ENCODE measurements around a stretch of chr12.

DNA sequence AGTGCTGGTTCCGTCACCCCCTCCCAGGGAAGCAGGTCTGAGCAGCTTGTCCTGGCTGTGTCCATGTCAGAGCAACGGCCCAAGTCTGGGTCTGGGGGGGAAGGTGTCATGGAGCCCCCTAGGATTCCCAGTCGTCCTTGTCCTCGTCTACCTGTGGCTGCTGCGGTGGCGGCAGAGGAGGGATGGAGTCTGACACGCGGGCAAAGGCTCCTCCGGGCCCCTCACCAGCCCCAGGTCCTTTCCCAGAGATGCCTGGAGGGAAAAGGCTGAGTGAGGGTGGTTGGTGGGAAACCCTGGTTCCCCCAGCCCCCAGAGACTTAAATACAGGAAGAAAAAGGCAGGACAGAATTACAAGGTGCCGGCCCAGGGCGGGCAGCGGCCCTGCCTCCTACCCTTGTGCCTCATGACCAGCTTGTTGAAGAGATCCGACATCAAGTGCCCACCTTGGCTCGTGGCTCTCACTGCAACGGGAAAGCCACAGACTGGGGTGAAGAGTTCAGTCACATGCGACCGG, 51.8 kb upstream of the IQSEC3 start:
- PRO-cap: no peak

DNA sequence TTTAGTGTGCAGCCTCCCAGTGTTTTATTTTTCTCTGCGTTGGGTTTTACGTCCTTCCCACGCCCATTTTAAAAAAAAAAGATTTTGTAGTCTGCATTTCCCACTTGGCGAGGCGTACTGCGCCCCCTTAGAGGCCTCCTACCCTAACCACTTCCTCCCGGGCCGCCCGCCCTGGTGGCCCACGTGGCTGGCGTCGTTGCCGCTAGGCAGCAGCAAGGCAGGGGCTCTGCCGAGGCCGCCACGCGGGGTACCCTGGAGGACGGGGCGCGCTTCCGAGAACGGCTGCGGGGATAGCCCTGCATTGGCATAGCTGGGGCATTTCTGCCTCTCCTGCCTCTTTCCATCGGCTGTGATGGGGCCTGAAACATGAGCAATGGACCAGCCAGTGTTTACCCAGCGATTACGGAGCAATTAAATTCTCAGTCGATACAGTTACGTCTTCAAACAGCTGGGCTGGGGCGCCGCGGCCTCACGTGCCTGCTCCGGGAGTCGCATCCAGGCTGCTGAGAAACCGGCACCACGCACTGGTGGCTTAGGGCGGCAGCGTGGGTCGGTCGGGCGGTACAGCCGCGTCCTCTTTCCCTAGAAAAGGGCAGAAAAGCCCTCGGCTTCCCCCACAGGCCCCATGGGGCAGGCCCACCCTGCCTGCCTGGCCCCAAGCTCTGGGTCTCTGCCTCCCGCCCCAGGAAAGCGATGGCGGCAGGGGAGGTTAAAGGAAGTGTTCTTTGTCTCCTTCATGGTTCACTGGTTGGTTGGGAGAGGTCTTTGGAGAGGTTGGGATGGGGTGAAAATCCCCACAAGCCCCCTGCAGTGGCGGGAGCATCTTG, 38.1 kb downstream of the IQSEC3 start:
- PRO-cap: no peak

GRCh38 chr12:202238-203083, 11.5 kb downstream of the SLC6A12 start:
- PRO-cap: no peak

- PRO-cap: no peak
Observed at GRCh38 chr12:373564-374318, 15.4 kb downstream of the KDM5A start.

DNA sequence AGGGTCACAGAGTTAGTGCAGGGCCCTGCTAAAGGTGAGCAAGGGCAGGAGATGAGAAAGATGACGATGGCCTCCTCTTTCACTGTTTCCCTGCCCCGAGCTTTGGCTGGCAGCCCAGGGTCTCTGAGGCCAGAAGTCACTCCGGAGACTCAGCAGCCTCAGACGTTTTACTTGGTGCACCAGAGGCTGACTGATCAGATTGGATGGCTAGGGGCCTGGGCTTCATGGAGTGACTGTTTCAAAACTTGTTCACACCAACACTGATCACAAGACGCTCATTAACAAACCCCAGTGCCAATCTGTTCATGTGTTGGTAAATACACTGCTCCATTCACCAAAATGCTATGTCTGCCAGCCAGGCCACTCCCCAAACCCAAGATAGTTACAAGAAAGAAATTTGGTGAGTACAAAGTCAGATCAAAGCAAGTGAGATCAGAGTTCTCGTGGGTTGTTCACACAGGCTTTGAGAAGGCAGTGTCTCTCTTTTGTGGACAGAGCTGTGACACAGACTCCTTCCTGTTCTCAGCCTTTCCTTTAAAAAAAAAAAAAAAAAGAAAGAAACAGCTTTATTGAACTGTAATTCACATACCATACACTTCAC, 79.4 kb downstream of the B4GALNT3 start:
- PRO-cap: no peak

- PRO-cap: no peak
Observed at GRCh38 chr12:541844-542075, 82.0 kb downstream of the B4GALNT3 start.

DNA sequence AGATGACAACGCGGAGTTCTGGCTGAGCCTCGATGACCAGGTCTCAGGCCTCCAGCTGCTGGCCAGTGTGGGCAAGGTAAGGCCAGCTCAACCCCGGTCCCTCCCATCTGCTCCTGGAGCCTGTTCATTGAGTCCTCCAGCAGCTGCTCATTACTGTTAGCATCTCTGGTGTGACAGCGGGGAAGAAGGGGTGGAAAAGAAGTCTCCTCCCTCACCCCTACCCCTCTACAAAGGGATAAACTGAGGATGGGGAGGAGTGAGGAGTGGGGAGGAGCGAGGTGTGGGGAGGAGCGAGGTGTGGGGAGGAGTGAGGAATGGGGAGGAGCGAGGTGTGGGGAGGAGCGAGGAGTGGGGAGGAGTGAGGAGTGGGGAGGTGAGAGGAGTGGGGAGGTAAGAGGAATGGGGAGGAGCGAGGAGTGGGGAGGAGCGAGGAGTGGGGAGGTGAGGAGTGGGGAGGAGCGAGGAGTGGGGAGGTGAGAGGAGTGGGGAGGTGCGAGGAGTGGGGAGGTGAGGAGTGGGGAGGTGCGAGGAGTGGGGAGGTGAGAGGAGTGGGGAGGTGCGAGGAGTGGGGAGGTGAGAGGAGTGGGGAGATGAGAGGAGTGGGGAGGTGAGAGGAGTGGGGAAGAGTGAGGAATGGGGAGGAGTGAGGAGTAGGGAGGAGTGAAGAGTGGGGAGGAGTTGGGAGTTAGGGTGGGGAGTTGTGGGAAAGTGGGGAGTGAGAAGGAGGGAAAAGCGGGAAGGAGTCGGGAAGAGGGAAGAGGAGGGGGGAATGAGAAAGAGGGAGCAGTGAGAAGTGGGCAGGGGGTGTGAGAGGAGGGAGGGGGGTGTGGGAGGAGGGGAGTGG, 85.9 kb downstream of the B4GALNT3 start:
- PRO-cap: no peak

DNA sequence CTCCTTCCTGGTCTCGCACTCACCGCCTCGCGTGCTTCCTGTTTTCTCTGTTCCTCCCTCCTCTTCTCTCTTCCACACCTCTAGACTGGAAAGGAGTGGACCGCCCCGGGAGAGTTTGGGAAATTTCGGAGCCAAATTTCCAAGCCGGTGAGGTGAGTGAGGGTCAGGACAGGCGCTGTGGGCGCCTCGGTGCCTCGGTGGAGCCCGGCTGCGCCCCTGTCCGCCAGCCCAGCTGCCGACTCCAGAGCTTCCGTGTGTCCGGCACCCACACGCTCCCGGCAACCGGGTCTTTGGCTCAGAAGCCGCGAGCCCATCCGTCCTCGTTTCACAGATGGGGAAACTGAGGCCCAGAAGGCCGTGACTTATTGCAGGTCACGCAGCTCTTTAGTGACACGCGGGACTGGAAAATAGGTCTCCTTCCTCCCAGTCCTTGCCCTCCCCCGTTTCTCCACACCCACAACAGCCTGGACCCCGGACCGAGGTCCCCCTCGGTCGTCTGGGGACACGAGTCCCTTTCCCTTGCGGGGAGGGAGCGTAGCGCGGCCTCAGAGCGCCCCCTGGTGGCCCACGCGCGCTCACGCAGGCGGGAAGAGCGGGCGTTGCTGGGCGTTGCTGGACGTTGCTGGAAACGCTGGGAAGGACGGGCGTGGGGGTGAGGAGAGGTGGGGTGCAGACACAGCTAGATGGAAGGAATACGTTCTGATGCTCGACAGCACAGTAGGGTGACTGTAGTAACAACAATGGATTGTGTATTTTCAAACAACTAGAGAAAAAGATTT, 87.0 kb downstream of the B4GALNT3 start:
- PRO-cap: no peak

DNA sequence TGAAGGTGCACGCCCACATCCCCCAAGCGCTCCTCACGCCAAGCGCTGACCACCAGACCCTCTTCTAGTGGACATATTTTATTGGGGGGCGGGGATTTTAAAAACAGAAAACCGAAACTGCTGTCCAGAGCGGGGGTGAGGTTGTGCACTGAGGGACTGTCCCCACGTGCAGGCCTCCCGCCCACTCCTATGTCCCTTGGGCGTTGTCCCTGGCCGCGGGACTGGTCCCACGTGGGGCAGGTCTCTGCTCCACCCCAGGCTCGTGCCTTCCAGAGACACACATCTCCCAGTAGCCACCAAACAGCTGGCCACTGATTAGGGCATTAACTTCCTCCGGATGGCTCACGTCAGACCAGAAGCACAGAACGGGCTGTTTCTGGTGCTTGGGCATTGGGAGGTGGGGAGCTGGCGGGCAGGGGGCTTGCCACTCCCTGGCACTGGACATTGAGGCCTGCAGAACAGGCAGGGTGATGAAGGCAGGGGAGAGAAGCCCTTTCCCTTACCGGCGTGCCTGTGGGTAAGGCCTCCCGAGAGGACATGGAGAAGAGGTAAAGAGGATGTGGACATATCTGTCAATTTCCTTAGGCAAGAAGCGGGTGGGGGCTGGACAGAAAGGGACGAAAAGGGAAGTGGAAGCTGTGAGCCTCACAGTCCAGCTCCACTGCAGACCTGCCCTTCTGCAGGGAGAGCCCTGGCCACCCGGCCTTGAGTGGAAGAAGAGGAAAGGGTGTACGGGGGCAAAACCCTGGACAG, 101.3 kb downstream of the NINJ2 start:
- PRO-cap: no peak

DNA sequence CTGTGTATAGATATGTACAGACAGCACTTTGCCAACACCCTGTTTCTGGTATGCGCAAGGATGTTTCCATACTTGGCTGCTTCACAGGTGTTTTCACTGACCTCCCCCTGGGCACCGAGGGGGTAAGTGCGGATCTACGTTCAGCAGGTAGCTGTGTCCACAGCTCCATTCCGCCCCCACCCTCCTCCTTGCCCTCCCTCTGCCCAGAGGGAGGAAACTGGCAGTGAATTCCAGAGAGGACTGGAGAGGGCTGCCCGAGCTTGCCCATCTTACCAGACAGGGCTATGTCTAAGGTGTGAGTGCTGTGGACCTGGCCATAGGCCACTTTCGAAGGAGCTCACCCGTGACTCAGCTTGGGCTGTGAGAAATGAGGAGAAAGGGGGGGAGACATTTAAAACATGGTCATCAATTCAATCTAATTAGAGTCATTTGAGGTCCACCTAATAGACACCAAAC, 65.1 kb downstream of the NINJ2 start:
- PRO-cap: no peak

DNA sequence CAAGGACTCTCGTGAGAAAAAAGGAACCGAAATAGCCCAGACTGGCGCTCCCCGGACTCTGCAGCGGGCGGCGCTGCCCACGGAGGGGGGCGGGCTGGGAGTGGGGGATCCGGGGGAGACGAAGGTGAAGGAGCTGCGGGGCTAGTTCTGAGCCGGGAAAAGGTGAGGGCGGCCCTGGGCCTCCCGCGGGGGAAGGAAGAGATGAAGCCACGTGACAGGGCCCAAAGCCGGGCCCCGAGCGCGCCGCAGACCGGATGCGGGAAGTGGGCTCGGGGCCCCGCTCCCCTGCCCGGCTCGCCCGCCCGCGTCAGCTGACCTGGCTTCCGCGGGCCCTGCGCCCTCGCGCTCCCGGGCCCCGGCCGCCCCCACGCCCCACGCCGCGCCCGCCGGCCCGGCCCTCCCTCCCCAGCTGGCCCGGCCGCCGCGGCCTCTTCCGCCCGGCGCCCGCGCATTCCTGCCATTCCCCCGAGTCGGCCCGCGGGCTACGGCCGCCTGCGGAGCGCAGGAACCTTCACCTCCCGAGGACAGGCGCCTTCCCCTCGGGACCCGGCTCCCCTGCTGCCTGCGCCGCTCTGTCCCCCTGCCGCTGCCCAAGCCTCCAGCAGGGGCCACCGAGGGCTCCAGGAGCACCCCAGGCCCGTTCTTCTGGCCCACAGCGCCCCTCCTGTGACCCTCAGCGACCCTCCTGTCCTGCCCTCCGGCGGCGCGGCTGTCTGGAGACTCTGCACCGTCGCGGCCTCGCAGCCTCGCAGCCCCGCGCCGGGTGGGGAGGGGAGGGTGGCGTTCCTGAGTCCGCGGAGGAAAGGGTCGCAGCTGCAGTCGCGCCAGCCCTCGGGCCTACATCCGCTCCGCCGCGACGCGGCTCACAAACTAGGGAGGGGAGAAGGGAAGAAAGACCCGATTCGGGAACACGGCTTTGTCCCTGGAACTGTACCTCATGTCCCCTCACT, 20.4 kb downstream of the NINJ2 start:
- PRO-cap: no peak

- PRO-cap: no peak
Observed at GRCh38 chr12:673919-674820, 10.9 kb upstream of the NINJ2 start.

DNA sequence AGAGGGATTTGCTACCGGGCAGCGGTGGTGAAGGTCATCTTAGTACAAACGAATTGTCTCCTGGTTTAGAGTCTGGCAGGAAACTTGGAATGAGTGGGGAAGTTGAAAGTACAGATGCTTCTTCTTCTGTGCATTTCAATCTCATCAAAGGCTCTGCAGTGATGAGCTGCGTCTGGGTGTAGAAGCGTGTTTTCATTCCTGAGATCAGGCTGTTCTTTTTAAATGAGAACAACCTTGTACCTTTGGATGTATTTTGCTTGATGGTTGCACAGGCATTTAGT, 2.1 kb downstream of the WNK1 start:
- PRO-cap: no peak

DNA sequence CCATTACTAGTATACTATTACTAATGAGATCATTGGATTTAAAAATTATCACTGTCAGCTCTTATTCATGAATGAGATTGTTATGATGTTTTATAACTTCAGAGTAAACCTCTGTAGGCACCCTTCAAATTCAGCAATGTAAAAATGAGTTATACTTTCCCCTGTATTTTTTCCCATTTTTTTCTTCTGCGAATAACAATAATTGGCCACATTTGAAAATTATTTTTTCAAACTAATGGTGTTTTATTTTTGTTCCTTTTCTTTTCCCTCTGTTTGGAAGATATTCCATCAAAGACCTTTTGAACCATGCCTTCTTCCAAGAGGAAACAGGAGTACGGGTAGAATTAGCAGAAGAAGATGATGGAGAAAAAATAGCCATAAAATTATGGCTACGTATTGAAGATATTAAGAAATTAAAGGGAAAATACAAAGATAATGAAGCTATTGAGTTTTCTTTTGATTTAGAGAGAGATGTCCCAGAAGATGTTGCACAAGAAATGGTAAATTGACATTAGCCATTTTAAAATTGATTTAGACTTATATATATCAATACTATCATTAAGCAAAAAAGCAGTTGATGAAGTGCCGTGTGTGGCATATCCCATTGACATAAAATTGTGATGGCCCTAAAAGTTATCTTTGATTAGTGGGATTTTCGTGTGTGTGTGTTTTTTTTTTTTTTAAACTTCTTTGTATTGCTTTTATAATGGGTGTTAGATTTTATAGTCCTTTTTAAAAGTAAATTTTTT, 90.4 kb downstream of the RAD52 start:
- PRO-cap: no peak

- PRO-cap: no peak
Observed at GRCh38 chr12:882758-883237, 66.7 kb downstream of the RAD52 start.

- PRO-cap: no peak
Observed at GRCh38 chr12:958489-959314, 9.2 kb upstream of the RAD52 start.

- PRO-cap: no peak
Observed at GRCh38 chr12:1022923-1023525, 32.0 kb downstream of the ERC1 start.

- PRO-cap: no peak
Observed at GRCh38 chr12:1216951-1217903, 226.2 kb downstream of the ERC1 start.

GRCh38 chr12:1605137-1605552, 10.8 kb upstream of the FBXL14 start:
- PRO-cap: no peak

DNA sequence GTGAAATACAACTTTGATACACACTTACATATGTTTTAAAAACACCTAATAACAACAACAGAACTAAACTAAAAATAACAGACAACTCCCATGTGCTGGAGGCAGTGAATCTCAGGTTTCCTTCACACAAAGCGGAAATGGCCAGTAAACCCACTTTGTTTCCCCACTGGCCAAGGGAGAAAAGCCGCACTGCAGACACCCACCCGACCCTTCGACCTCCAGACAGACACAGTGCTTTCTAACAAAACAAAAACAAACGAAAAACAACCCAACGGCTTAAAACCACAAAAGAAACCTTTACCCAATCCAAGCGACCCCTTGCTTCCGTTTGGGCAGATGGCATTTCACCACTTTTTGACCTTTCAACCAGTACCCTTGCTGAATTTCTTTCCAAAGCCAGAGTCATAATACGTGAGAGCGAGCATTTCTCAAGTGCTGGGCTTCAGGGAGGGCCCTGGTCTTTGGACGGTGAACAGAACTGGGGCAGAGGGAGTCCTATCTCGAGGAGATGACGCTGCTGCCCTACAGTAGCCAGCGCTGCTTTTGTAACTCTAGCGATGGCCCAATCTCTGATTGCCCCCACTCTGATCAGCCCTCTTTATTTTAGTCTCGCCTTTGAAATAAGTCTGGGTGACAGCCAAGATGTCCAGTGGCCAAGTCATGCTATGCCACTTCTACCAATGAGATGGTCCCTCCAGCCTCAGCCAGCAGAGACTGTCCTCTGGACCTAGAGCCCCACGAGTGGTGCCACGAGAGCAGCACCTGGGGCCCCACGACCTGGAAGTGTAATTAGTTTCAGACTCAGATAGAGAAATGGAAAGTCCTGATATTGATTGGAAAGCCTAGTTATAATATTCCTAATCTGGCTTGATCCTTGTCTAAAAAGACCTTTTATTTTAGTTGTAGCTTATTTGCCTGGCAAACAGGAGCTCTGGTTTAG, 21.9 kb upstream of the ADIPOR2 start:
- PRO-cap: no peak

Measured in LUHMES (cell line).